SJSA1 (cell line): ENCODE data around the gene JMJD7.

GRCh38 chr15:41443323-41443660 is 26.4 kb downstream of the RTF1 start:
- RAMPAGE, long total RNA: no peak

DNA sequence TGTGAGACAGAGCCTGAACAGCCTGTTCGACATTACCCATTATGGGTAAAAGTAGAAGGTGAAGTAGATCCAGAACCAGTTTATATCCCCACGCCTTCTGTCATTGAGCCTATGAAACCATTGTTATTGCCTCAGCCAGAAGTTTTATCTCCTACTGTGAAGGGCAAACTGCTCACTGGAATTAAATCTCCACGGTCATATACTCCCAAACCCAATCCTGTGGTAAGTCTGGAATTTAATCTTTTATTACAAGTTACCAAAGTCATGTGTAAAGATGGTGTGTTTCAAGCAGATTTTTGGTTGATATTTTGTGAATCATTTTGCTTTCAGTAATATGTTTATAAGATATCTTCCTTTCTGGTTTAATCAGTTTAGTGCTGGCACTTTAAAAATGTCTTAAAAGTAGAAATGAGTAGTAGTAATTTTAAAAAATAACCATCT is 47.1 kb upstream of the MAPKBP1 start:
- RAMPAGE, long total RNA: no peak

GRCh38 chr15:41789113-41789664 is 14.9 kb downstream of the MAPKBP1 start:
- RAMPAGE, long total RNA: no peak

DNA sequence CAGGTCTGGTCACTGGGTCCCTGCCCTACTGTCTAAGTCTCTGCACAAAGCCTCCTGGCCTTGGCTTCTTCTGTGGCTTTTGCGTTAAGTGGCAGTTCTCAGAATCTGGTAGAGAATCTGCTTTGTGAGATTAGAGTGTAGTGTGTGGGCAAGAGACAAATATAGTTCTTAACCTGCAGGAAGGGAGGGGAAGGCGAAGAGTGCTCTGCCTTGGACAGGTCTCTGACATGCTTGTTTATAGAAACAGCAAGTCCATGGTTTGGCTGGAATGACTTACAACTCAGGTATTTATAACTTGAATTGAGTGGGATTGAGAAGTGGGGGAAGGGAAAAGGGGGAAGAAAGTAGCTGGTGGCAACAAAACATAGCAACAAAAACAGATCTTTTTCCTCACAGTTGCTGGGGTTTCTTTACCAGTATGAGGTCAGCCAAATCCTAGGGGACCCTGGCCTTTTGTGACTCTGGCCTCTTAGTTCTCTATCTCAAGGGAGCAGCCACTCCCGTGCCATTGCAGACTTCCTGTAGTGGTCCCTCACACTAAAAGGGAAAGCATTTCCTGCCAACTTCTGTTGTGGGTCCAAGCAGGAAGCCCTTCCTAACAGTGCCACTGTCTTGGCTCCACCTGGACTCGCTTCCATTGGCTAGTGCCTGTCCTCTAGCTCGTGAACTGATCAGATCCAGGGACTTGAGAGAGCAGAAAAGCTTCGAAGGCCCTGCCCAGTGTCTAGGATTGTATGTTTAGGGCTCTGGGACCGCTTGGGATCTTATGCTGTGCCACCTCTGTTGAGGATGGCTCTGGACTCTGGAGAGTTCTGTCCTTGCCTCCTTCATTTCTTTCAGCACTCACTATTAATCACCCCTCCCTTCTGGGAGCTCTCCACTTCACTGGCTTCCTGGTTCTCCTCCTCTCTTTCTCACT is 16.9 kb downstream of the MAPKBP1 start:
- RAMPAGE, long total RNA: no peak

DNA sequence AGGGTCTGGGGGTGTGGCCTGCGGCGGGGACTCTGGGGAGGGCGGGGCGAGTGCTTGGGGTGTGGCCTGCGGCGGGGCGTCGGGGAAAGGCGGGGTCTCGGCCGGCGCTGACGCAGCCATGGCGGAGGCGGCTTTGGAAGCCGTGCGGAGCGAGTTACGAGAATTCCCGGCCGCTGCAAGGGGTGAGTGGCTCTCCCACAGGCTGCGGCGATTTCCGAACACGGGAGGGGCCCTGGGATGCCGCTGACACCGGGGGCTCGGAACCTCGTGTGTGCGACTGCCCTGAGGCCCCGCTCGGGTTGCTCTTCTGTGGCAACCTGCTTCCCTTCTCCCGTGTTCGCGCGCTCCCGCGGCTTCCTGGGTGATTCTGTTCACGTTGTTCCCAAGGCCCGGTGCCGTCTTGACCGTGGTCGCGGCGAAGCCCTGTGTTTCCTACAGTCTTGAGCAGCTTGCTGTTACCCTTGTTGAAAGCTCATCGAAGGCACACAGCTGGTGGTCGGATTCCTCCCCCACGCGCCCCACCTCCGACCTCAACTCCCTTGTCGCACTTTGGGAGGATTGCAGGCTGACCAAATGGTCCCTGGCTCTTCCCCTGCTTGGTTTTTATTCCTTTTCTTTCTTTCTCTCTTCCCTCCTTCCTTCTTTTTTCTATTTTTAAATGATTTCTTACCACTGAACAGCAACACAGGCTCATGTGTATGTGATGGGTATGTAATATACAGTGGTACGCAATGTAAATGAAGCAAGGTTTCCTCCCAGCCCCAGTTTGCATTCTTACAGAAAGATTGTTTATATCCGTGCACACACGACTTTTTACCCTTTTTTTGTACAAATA is at the start of gene JMJD7:
TSS of gene JMJD7 (plus strand) at position 86 of the 835 bp plus-strand sequence.
- RAMPAGE, long total RNA: no peak

DNA sequence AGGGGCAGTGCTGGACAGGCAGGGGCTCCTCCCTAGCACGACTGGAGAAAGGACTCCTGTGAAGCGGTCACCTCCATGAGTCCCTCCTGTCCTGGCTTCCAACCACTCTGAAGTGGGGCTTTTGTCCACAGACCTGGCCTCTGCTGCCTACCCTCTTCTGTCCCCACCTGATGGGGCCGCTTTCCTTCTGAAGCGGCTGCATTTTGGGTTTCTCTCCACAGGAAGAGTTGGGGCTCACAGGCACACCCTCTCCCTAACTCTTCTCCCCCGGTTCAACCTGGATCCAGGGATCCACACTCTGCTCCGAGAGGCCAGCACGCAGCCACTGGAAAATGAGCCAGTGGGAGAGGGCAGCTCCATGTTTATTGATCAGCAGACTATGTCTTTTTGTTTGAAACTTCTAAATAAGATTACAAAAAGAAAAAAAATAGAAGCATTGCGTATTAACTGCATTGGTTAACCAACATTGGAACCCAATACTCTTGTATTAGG is 2.9 kb upstream of the SPTBN5 start:
- RAMPAGE, long total RNA: no peak

DNA sequence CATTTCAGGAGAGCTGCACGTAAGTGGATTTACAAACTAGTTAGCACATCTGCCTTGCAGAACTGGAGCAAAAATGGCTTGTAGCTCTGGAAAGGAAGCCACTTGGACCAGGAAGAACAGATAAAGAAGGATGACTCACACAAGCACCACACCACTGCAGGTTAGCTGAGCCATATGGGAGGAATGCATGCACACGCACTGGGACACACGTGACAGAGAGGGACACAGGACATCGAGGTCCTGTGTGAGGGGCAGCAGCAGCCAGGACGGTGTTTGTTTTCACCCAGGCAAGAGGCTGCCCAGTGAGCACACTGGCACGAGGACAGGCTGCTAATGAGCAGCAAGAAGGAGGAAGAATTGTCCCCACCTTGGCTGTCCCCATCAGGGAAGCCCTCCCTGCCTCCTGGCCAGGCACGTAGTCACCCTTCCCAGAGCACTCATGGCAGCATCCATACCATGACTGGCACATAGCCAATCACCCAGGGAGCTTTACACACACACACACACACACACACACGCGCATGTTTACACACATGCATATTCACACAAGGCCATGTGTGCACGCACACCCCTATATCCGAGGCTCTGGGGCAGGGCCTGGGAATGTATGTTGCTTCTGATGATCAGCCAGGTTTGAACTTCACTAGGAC is 24.0 kb upstream of the SPTBN5 start:
- RAMPAGE, long total RNA: no peak

GRCh38 chr15:41934580-41935356 is 37.6 kb downstream of the EHD4 start:
- RAMPAGE, long total RNA: no peak

GRCh38 chr15:41945728-41946268 is 26.6 kb downstream of the EHD4 start:
- RAMPAGE, long total RNA: no peak

DNA sequence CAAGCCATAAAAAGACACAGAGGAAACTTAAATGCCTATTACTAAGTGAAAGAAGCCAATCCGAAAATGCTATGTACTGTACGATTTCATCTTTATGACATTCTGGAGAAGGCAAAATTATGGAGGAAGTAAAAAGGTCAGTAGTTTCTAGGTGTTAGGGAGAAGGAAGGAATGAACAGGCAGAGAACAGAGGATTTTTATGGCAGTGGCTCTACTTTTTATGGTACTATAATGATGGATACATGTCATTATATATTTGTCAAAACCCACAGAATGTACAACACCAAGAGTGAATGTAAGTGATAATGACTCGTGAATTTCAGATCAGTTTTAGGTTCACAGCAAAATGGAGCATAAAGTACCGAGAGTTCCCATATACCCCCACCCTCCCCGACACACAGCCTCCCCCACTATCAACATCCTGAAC is 2.4 kb upstream of the EHD4 start:
- RAMPAGE, long total RNA: no peak

GRCh38 chr15:42155754-42156470 is 524 bp downstream of the PLA2G4F start:
- RAMPAGE, long total RNA: no peak

DNA sequence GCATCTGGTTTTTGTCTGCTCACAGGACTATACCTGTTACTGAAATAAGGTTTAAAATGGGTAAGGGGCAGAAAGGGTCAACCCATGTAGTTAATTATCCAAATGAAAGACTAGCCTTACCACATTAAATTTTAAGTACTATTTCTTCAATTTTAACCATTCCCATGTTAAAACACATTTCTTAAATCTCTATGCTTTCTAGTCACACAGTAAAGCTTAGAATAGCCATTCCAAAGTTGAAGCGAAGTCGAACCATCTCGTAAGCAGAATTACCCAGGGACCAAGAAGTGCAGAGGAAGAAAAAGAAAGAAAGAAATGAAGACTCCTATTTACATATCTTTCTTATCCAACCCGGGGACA is 465 bp upstream of the GANC start:
- RAMPAGE, long total RNA: no peak

DNA sequence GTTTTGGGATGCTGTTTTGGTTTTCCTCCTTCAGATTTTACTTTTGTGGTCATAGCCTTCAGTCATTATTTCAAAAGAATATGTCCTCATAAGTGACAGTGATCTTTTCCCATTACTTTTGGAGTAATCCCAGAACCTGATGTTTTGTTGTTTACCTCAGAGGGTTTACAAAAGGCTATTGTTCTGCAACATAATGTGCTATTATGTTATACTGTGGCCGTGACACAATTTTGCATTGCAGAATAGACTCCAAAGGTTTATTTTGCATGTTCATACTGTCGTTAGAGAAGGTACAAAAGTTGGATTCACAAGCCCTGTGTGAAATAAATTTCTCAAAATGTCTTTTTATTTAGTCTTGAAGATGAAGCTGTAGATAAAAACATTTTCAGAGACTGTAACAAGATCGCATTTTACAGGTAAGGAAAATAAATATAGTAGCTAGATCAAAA is 2.8 kb upstream of the TMEM87A start:
- RAMPAGE, long total RNA: no peak

GRCh38 chr15:42285067-42285477 is 11.8 kb upstream of the TMEM87A start:
- RAMPAGE, long total RNA: no peak

DNA sequence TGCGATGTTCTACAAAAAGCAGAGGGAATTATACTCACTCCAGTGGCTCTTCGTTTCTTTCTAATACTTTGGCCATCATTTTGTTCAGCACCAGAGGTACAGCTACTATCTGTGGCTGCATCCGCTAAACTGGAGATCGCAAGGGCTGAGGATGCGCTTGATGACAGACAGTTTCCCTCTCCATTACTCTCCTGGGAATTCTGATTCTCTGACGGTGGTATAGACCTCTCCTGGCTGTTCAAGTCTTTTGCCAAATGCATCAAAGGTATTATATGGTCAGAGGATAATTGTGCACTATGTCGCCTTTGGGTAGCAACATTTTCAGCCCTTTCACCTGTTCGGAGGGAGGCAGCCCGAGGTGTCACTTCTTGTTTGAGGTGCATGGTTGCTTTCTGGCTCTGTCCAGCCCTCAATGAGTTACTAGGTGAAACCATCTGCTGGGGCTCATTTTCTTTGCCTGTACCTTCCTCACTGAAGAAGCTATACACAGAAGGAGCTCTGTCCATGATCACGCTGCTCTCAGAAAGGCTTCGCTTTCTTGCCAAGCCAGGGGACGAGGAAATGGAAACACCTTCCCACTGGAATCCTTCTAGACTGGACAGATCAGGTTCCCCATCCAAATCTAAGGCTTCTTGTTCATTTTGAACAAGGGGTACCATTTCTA is 42.8 kb downstream of the ZNF106 start:
- RAMPAGE, long total RNA: no peak

DNA sequence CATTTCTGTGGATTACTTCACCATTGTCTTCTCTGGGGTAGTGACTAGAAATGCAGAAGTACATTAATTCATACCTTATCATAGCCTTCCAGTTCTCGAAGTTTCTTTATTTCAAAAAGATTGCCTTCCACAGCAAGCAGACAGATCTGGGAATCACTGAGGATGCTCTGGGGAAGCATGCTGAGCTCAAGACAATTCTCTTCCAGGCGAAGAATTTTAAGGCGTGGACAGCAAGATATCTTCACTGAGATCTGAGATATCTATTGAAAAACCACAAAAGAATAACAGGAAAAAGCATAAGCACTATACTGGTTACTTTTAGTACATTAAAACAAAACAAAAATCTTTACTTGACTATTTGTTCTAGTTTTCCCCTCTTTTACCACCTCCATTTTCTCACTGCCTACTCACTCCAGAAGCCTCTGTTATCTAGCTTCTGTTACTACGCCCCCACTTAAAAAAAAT is 3.6 kb downstream of the LRRC57 start:
- RAMPAGE, long total RNA: no peak

DNA sequence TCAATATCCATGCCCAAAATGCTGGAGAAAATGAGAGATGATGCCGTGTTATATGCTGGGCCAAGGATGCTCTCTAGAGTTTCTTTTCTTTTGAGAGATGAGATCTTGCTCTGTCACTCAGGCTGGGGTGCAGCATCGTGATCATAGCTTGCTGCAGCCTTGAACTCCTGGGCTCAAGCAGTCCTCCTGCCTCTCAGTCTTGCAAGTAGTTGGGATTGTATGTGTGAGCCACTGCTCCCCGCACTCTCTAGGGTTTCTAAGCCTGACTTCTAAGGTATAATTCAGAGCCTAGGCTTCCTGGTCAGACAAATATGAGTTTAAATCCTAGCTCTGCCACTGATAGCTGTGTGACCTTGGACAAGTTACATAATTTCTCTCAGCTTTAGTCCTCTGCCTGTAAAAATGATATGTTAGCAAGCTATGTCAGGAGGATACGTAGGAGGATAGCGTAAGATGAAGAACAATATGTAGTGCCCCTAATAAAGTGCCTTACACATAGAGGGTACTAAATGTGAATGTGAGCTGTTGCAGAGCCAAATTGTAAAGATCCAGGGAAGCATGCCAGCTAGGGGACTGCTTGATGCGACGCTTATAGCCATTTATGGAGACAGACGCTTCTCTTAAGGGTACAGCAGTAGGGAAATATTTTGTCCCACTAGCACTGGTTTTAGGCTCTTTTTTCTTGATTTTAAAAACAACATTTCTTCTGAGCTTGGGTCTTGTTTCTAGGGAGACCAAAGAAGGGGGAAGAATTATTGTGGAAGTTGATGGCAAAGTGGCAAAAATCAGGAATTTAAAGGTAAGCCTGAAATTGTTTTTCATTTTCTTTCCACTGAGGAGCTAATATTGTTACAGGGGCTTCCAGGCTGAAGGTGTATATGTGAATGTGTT is 7.5 kb downstream of the STARD9 start:
- RAMPAGE, long total RNA: no peak

DNA sequence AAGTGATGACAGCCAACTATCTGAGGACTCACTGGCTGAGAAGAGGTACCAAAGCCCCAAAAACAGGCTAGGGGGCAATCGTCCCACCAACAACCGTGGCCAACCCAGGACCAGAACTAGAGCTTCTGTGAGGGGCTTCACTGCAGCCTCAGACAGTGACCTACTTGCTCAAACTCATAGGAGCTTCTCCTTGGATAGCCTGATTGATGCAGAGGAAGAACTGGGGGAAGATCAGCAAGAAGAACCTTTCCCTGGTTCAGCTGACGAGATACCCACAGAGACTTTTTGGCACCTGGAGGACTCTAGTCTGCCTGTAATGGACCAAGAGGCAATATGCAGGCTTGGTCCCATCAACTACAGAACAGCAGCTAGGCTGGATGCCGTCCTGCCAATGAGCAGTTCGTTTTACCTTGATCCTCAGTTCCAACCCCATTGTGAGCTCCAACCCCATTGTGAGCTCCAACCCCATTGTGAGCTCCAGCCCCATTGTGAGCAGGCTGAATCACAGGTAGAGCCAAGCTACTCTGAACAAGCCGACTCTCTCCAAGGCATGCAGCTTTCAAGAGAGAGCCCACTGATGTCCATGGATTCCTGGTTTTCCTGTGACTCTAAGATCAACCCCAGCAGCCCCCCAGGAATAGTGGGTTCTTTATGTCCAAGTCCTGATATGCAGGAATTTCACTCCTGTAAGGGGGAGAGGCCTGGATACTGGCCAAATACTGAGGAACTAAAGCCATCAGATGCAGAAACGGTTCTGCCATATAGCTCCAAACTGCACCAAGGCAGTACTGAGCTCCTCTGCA is 51.7 kb downstream of the CDAN1 start:
- RAMPAGE, long total RNA: no peak

- RAMPAGE, long total RNA: no peak
Observed at GRCh38 chr15:42734278-42734815, 2.6 kb downstream of the CDAN1 start.

DNA sequence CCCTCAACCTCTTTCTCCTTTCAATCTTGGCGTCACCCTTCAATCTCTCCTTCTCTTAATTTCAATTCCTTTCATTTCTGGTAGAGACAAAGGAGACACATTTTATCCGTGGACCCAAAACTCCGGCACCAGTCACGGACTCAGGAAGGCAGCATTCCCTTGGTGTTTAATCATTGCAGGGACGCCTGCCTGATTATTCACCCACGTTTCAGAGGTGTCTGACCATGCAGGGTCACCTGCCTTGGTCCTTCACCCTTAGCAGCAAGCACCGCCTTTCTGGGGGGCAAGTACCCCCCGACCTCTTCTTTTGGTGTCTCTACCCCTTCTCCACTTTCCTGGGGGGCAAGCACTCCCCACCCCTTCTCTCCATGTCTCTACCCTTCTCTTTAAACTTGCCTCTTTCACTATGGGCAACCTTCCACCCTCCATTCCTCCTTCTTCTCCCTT is 35.2 kb downstream of the TTBK2 start:
- RAMPAGE, long total RNA: no peak